ENCODE results near the genes PGK1, POF1B, CHM and PCDH11X.

GRCh38 chrX:78104128-78104531 is at the start of gene PGK1:
Gene PGK1 (plus strand): TSS chrX:78104248.
- PRO-cap, 3 experiments, result peak in 3 of 3 experiments; most common plus-strand start chrX:78104255 (in 3)
- RRBS, result 4% methylated on average over 10 of the region's 34 CpGs

- PRO-cap, 3 experiments, result no peak in any of the 3 experiments
- RRBS, result no CpG with 5 or more reads among the region's 5 CpGs
These were observed 14.7 kb downstream of the TAF9B start for GRCh38 chrX:78124554-78125395.

DNA sequence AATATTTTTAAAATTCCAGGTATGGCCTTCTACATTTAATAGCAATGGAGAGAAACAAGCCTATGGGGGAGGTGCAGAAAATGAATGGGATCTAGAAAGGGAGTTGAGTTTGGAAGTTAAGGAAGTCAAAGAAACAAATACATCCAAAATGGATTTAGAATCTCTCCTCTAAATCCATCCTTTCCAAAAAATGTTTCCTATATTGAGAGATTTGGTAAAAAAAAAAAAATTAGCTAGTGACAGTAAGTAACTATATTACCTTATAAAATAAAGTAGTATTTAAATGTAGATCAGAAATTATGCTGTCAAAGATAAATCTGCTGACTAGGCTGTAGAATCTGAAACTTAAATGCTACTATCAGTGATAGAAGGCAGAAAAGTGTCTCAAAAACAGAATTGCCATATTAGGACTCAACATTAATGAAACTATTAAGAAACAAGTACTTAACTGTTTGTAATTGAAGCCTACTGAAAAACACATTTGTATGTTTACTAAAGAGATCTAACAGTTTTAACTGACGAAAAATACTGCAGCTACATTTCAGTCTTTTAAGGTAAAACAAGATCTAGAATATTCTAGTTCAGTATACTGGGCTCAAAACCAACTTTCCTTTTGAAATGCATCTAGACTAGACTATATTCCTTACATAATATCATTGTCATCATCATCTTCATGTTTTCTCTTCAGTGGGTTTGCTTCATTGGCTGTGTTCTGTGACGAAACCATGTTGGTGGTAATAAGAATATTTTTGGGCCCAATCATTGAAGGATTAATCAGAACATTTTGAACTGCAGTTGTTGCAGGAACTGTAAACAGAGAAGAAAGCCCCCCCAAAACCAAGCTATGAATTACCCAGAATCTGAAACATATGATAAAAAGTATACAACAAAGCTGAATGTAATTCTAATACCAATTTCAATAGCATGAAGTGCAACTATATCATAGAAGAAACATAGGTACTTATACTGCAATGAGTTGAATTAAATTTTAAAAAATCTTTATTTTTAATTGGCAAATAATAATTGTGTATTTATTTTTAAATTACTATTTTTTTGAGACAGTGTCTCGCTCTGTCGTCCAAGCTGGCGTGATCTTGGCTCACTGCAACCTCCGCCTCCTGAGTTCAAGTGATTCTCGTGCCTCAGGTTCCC is 8.1 kb downstream of the TAF9B start:
- PRO-cap, 3 experiments, result no peak in any of the 3 experiments
- RRBS, result no CpG with 5 or more reads among the region's 7 CpGs

- PRO-cap, 3 experiments, result no peak in any of the 3 experiments
- RRBS, result no CpG with 5 or more reads among the region's 4 CpGs
These were observed 5.6 kb upstream of the GPR174 start for GRCh38 chrX:79138698-79139386.

- PRO-cap, 3 experiments, result no peak in any of the 3 experiments
- RRBS, result no CpG with 5 or more reads among the region's 4 CpGs
These were observed 3.3 kb downstream of the GPR174 start for GRCh38 chrX:79147714-79148192.

DNA sequence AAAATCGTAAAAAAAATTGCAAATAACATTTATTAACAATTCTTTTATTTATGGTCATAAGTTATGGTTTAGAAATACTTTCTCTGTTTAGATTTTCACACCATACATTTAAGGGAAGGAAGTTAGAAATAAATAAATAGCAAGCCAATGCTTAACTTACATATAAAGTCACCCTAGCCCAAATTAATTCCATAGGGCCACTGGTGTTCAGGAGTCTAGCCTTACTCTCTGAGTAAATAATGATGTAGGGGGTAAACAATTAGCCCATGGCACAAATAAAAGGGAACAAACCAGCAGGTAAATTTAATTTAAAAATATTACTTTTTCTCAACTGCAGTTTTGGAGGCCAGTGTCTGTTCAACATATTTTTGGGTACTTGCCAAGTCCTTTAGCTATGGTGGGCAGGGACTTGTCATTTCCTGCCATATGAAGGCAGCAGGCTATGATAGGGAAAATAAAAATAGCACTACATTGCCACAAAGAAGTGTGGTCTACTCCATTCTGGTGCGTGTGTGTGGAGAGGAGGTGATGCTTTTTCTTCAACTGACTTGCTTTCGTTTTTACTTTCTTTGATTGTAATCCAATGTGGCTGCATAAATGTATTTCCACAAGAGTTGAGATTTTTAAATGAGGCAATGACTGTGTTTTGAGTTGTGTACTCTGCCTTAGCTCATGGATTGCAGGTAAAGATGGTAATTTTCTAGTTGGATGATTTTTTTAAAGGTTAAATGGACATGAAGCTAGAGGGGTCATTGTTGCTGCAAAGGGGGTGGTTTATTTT is 17.1 kb downstream of the GPR174 start:
- PRO-cap, 3 experiments, result no peak in any of the 3 experiments
- RRBS, result no CpG with 5 or more reads among the region's 3 CpGs

DNA sequence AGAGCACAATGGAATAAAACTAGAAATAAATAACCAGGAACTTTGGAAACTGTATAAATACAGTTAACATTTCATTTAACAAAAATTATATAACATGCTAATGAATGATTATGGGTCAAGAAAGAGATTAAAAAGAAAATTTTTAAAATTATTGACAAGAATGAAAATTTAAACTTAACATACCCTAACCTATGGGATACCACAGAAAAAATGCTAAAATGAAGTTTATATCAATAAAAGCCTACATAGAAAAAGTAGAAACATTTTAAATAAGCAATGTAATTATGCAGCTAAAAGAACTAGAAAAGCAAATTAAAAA is 180.6 kb upstream of the TBX22 start:
- PRO-cap, 3 experiments, result no peak in any of the 3 experiments

DNA sequence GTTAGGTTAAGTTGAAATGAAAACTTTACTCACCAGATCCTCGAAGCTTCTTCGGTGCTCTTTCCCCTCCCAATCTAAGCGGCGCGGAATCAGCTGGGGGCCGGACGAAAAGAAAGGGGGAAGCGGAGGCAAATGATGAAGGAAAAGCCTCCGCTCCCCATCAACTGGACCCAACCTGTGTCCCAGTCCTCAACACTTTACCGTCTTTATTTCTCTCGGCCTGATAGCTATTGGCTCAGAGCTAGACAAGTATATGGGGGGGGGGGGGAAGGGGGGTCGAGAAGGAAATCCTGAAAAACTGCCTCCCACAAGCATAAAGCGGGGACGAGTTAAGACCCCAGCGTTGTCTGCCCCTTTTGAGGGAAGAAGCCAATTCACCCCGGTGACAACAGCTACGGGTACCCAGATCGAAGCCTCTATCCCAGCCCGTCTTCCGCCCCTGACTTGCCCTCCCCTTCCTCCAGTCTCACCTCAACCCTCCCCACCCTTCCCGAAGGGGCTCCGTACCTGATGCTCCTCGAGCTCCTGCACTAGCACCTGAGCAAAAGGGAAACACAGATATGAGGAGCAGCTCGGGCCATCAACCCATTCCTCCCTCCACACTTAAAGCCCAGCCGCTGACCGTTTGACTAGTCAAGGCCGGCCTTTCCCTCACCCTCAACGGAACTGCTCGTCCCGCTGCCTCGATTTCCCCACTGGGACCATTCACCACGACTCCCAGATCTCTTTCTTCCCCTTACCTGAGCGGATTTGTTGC is 993 bp downstream of the BRWD3 start:
- PRO-cap, 3 experiments, result peak in 3 of 3 experiments; most common plus-strand start position 557 of the sequence (in 1); most common minus-strand start position 182 of the sequence (in 2)
- RRBS, result no CpG with 5 or more reads among the region's 33 CpGs

- PRO-cap, 3 experiments, result no peak in any of the 3 experiments
- RRBS, result no CpG with 5 or more reads among the region's 2 CpGs
These were observed 86.9 kb downstream of the HMGN5 start for GRCh38 chrX:81114691-81115378.

DNA sequence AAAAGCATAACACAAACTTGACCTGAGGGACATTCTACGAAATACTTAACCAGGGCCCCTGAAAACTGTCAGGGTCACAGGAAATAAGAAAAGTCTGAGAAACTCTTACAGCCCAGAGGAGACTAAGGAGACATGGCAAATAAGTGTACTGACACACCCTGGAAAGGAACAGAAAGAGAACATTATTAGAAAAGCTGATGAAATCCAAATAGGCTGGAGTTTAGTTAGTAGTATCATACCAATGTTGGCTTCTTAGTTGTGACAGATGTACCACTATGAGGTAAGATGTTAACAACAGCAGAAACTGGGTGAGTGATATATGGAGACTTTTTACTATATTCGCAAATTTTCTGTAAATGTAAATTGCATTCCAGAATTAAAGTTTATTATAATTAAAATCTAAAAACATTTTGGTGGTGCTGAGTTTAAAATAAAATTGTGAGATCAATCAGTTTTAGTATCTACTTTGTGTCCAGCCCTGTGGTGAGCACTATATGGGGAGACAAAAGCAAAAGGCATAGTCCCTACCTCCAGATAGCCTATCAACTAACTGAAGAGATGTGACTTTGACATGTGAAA is 60.6 kb downstream of the SH3BGRL start:
- PRO-cap, 3 experiments, result no peak in any of the 3 experiments
- RRBS, result no CpG with 5 or more reads among the region's 2 CpGs

DNA sequence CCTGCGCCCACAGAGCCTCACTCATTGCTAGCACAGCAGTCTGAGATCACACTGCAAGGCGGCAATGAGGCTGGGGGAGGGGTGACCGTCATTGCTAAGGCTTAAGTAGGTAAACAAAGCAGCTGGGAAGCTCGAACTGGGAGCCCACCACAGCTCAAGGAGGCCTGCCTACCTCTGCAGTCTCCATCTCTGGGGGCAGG is 738.6 kb downstream of the SH3BGRL start:
- PRO-cap, 3 experiments, result no peak in any of the 3 experiments
- RRBS, result no CpG with 5 or more reads among the region's 4 CpGs

DNA sequence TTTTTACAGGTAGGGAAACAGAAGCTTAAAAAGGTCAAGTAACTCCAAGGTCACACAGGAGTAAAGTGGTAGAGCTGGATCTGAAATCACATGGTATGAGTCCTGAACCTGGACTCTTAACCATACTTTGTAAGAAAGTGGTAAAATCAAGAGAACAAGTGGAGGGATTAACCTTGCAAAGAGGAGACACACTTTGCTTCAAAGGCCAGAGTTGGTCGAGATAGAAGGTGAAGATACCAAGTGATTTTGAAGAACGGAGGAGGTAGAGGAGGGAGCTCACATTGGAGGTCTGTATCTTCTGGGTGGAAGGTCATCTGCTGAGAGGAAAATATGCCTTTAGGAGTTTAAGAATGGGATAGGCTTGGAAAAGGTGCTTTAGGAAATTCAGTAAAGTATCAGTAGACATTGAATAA is 3.1 kb downstream of the APOOL start:
- PRO-cap, 3 experiments, result no peak in any of the 3 experiments
- RRBS, result no CpG with 5 or more reads among the region's 2 CpGs

- PRO-cap, 3 experiments, result peak in 2 of 3 experiments; most common minus-strand start chrX:85379662 (in 1)
- RRBS, result no CpG with 5 or more reads among the region's 11 CpGs
These were observed at the start of gene POF1B for GRCh38 chrX:85379215-85379960. Gene POF1B (minus strand): TSS chrX:85379665.

DNA sequence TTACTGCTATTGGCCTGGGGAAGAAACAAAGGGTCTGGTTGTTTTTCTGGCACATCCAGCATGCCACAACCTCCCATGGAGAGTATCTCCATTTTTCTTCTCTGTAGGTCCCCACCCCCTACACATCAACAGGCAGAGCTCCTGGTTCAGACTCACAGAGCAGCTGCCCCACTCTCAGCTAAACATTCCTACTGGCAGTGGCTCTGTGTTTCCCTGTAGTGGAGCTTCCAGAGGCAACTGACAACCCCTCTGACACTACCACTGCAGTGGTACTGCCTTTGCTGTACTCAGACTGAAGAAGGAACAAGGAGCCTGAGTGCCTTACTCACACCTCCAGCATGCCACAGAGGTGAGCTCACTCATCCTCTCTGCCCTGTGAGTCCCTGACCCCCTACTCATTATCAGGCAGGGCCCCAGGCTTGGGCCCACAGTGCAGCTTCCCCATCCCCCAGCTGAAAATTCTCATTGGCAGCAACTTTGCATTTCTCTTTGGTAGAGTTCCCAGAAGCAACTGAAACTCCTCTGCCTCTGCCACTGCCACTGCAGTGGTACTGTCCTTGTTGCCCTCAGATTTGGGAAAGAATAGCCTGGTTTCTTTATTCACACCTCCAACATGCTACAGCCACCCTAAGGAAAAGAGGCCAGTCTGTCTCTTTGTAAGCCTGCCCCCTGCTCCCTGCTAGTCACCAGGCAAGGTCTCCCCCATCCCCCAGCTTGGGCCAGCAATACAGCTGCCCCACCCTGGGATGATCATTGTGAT is 240.6 kb upstream of the POF1B start:
- PRO-cap, 3 experiments, result no peak in any of the 3 experiments

DNA sequence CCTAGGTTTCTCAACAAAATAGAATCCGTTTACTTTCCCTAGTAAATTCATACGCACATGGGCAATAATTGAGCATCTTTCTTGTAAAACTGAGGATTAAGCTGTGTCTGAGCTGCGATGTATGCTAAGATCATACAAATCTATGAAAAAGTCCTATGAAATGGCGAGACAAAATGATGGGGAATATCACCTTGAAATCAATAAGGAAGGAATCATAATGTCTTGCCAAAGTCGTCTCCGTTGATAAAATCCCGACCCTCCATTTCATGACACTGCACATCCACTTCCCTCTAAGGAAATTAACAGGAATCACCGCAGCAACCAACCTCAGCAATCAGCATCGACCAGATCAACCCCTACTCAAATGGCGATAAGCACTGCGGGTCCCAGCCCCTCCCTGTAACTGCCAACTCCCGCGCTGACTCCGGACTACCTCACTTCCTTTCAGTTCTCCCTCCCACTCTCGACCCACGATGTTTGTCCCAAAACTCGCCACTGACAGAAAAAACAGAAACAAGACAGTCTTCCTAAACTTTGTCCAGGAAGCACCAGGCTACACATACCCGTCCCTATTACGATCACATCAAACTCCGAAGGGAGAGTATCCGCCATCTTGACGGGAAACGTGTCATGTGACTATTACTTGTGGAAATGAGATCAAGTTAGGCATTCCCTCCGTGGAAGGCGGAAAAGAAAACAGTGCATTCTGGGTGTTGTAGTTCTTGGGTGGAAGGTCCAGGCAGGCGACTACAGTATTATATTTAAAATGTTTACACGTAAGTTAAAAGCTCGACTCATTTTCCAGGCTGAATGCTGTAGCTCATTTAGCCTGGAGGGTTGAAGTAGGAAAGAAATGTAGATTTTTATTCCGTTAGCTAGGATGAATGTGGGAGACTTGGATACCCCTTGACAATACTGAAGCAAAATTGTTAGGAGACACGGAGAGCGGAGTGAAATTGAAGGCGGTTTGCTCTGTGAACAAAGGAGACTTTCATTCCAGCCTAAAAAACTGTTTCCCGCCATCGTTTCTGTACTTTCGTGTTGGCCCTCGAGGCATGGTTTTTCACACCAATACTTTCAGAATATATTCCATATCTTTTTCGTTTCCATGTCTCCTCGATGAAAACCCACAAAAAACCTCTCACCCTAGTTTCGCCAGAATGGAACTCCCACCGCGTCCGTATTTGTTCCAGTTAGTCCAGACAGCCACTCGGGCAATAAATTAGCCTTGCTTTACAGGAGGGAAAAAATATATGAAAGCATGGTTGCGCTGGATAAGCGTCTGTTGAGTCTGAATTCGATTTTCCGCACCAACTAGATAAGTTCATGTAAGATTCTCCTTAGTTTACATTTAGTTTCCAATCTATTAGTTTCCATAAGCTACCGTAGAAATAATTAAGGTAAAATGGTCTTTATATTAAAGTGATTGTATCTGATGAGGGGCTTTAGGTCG is at the start of gene CHM:
Gene CHM (minus strand): TSS at position 638 of the 1,453 bp plus-strand sequence.
- PRO-cap, 3 experiments, result peak in 3 of 3 experiments; most common plus-strand start position 718 of the sequence (in 1); most common minus-strand start position 336 of the sequence (in 1)
- RRBS, result no CpG with 5 or more reads among the region's 49 CpGs

GRCh38 chrX:88560572-88561140 is 186.4 kb upstream of the CPXCR1 start:
- PRO-cap, 3 experiments, result no peak in any of the 3 experiments
- RRBS, result no CpG with 5 or more reads among the region's 4 CpGs

- PRO-cap, 3 experiments, result peak in 3 of 3 experiments; most common plus-strand start chrX:91779375 (in 3)
- RRBS, result no CpG with 5 or more reads among the region's 36 CpGs
These were observed at the start of gene PCDH11X for GRCh38 chrX:91779054-91779638. Gene PCDH11X (plus strand): TSS chrX:91779375.

GRCh38 chrX:92114255-92114542 is 335.0 kb downstream of the PCDH11X start:
- PRO-cap, 3 experiments, result no peak in any of the 3 experiments
- RRBS, result no CpG with 5 or more reads among the region's 6 CpGs

- PRO-cap, 3 experiments, result no peak in any of the 3 experiments
- RRBS, result no CpG with 5 or more reads among the region's 5 CpGs
These were observed 83.9 kb downstream of the DIAPH2 start for GRCh38 chrX:96768373-96769106.

GRCh38 chrX:97169893-97170457 is 286.3 kb downstream of the RPA4 start:
- PRO-cap, 3 experiments, result no peak in any of the 3 experiments
- RRBS, result no CpG with 5 or more reads among the region's 1 CpG